ENCODE data around the genes NUDT16, RAB6B and SLCO2A1.

DNA sequence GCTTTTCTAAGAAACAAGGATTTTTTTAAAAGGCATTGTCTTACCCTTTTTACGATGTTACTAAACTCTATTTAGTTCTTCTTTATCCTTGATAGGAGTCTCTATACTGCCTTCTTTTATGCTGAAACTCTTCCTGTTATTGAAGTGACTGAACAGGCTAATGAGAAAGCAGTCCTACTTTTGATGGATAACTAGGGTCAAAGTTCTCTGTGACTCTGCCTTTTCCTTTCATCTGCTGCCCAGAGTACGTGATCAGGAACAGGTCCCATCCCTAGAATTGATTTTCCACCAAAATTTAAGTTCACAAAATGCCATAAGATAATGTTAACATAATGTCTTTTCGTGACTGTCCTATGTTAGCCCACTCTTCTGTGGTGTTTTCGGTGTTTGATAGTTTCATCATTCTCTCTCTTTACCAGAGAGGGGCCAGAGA, 50.2 kb upstream of the PLXND1 start:
- PRO-cap: no peak
- RAMPAGE, long total RNA: no peak
- RRBS: no CpG with 5 or more reads among the region's 4 CpGs

DNA sequence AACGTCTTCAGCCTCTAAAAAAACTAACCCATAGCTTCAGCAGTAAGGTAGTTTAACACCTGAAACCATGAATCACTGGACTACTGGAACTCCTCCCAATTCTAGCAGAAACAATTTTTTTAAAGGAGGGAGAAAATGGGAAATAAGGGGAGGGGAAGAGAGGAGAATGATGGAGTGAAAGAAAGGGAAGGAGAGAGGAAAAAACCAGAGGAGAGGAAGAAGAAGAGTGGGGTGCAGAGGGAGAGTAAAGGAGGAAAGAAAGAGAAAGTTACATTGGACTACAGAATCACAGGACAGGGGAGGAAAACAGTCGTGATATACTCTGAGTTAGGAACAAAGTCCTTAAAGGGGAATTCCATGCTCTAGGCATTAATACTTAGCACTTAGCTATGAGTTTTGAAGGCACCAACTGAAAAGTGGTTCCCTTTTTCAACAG, 67.9 kb upstream of the PLXND1 start:
- PRO-cap: no peak
- RAMPAGE, long total RNA: no peak
- RRBS: no CpG with 5 or more reads among the region's 2 CpGs

DNA sequence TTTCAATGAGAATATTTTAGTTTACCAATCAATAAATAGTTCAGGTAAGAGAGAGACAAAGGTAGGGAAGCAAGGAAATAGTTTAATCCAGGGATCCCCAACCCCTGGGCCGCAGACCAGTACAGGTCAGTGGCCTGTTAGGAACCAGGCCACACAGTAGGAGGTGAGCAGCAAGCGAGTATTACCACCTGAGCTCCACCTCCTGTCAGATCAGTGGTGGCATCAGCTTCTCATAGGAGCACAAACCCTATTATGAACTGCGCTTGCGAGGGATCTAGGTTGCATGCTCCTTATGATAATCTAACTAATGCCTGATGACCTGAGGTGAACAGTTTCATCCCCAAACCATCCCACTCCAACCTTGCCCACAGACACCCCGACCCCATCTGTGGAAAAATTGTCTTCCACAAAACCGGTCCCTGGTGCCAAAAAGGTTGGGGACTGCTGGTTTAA, 115.6 kb upstream of the PLXND1 start:
- PRO-cap: no peak
- RAMPAGE, long total RNA: no peak
- RRBS: no CpG with 5 or more reads among the region's 6 CpGs

- PRO-cap: no peak
- RAMPAGE, long total RNA: no peak
- RRBS: no CpG with 5 or more reads among the region's 2 CpGs
These were observed 17.6 kb downstream of the PIK3R4 start for GRCh38 chr3:130729009-130729486.

GRCh38 chr3:130841351-130841963, 52.4 kb upstream of the ATP2C1 start:
- PRO-cap: no peak
- RAMPAGE, long total RNA: no peak
- RRBS: no CpG with 5 or more reads among the region's 2 CpGs

DNA sequence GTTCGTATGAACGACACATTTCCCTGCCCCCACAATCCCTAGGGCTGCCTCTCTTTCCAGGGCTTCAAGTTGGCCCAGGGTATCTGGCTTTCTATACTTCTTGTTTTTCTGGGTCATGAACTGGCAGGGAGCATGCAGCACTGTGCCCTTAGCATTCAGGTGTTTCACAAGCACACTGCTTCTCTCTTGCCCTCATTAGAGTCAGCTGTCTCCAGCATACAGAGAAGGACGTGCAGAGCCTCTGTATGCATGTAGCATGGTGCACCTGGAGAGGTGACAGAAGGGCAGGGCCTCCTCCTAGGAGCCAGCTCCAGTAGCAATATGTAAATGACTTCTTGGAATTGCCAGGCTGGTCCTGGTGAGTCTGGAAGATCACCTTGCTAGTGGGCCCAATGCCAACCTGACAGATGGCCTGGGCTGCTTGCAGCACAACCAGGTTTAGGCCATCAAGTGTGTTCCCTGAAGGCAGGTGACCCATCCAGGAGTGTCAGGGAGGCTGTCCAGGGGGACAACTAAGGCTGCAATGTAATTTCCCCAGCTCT, 44.8 kb upstream of the ATP2C1 start:
- PRO-cap: no peak
- RAMPAGE, long total RNA: no peak
- RRBS: no CpG with 5 or more reads among the region's 3 CpGs

GRCh38 chr3:131331973-131332459, 49.6 kb upstream of the NUDT16 start:
- PRO-cap: no peak
- RAMPAGE, long total RNA: no peak
- RRBS: no CpG with 5 or more reads among the region's 8 CpGs

GRCh38 chr3:131381657-131382670, at the start of gene NUDT16:
Gene NUDT16 (plus strand): TSS chr3:131381774.
- PRO-cap: bidirectional peak, plus-strand start at chr3:131381794, minus-strand start at chr3:131381491
- RAMPAGE, long total RNA: no peak
- RRBS: 2% methylated on average over 18 of the region's 64 CpGs

GRCh38 chr3:131492931-131493395, 9.8 kb downstream of the MRPL3 start:
- PRO-cap: no peak
- RAMPAGE, long total RNA: no peak
- RRBS: no CpG with 5 or more reads among the region's 4 CpGs

DNA sequence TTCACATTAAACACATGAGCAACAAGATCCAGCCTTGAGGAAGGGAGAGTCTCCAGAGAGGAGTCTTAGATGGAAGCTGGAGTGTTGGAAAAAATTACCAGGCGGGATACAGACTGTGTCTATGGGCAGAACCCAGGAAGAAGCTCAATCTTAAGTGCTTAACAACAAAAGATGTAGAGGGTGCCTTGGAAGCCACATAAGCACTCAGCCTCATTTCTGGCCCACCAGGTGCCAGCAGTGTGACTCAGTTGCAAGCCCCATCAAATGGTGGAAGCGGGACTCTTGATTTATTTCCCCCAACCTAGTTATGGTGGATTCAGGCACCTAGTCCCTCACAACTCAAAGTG, 29.2 kb downstream of the ACP3 start:
- PRO-cap: no peak
- RAMPAGE, long total RNA: no peak
- RRBS: no CpG with 5 or more reads among the region's 2 CpGs

GRCh38 chr3:132382727-132383046, 34.6 kb upstream of the DNAJC13 start:
- PRO-cap: no peak
- RAMPAGE, long total RNA: no peak

GRCh38 chr3:132396987-132397244, 20.4 kb upstream of the DNAJC13 start:
- PRO-cap: no peak
- RAMPAGE, long total RNA: no peak
- RRBS: no CpG with 5 or more reads among the region's 5 CpGs

GRCh38 chr3:132417818-132418525, 670 bp downstream of the DNAJC13 start:
- PRO-cap: no peak
- RAMPAGE, long total RNA: no peak
- RRBS: no CpG with 5 or more reads among the region's 23 CpGs

DNA sequence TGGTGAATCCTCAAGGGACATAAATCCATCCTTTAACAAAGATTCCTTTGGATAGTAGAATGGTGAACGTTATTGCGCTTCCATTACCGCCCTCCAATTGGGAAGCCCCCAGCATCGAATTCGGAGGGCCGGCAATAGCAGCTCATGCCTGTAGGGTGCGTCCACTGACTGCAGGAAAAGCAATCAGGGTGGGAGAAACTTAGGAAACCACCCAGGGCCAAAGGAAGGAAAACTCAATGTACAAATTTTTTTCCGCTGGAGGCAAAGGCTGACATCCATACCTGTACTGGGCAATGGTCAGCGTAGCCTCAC, 331 bp downstream of the ACAD11 start:
- PRO-cap: unidirectional peak, plus-strand start at position 160 of the sequence
- RAMPAGE, long total RNA: no peak
- RRBS: no CpG with 5 or more reads among the region's 9 CpGs

DNA sequence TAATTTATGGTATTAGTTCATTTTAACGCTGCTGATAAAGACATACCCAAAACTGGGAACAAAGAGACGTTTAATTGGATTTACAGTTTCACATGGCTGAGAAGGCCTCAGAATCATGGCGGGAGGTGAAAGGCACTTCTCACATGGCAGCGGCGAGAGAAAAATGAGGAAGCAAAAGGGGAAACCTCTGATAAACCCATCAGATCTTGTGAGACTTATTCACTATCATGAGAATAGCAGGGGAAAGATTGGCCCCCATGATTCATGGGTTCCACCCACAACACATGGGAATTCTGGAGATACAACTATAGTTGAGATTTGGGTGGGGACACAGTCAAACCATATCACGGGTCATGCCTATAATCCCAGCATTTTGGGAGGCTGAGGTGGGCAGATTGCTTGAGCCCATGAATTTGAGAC, 61.8 kb downstream of the TMEM108 start:
- PRO-cap: no peak
- RAMPAGE, long total RNA: no peak
- RRBS: no CpG with 5 or more reads among the region's 6 CpGs

DNA sequence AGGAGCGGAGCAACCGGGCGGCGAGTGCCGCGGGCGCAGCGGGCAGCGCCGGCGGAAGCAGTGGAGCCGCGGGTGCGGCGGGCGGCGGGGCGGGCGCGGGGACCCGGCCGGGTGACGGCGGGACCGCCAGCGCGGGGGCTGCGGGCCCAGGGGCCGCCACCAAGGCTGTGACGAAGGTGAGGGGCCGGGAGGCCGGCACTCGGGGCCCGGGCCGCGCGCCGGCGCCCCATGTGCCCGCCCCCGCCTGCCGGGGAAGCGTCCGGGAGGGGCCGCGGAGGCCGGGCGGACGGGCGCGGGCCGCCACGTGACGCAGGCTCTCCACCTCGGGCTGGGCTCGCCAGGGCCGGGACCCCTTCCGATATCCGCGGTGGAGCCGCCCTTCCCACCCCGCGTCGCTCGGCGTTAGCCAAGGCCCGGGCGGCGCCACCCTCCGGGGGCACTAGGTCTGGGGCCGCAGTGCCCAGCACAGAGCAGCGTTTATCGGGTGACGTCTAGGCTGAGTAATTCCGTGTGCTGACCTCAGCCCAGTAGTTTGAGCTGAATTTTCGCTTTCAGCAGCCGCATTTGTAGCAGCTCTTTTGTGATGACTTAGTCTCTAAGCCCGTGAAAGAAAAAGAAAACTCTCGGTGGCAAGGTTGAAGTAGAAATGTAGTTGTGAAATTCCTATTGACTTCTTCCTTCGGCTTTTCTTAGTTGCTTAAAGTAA, 776 bp downstream of the CDV3 start:
- PRO-cap: bidirectional peak, plus-strand start at position 173 of the sequence, minus-strand start at position 172 of the sequence; bidirectional peak, plus-strand start at position 426 of the sequence, minus-strand start at position 441 of the sequence
- RAMPAGE, long total RNA: no peak
- RRBS: under 1% methylated on average over 51 of the region's 80 CpGs

DNA sequence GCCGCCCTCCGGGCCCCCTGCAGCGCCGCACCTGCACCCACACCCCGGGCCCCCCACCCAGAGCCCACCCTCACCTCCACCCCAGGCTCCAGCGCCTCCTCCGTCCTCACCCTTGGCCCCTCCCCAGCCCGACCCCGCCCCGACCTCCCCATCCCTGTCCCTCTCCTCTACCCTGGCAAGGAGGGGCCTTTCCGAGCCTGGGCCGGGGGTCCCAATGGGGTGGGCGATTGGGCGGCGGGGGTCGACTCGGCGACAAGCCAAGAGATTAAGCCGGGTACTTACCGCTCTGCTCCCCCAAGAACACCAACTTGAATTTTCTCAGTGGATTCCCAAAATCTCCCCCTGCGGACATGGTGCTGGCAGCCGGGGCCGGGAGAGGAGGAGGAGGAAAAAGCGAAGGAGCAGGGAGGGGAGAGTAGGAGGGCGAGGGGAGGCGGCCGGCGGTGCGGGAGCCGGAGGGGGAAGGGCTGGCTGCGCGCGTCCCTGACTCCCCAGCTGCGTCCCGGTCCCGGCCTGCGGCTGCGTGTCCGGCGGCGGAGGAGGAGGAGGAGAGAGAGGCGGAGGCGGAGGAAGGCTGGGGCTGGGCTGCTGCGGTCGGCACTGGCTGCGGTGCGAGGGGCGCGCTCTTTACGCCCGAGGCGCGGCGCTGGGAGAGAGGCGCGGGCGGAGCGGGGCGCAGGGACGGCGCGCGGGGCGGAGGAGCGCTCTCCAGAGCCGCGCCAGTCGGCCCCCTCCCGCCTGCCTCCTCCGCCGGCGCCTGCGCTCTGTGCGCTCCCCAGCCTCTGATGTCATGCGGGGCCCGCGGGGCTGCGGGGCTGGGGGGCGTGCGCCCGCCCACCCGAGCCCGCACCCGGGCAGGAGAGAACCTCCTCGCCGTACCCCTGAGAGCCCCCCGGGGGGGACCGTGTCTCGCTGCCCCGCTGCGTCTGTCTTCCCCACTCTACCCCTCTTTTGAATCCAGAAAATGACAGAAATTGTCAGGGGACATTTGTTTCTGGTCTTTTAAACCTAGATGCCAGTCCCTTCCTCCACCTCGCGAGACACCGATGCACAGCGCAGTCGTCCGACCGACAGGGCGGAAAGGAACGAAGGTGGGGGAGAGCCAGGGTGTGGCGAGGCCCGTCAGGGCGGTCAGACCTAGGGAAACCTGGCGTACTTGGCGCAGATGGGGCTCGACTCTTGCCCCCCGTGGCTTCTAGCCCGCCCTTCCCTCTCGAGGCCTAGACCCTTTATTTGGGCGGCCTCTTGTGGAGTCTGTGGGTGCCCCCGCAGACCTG, at the start of gene RAB6B:
Gene RAB6B, minus strand, starts transcription at position 768 of the 1,277 bp plus-strand sequence.
- PRO-cap: no peak
- RAMPAGE, long total RNA: no peak
- RRBS: 2% methylated on average over 37 of the region's 111 CpGs

- PRO-cap: no peak
- RAMPAGE, long total RNA: no peak
- RRBS: no CpG with 5 or more reads among the region's 6 CpGs
These were observed 61.5 kb upstream of the RAB6B start for GRCh38 chr3:133957113-133957674.

DNA sequence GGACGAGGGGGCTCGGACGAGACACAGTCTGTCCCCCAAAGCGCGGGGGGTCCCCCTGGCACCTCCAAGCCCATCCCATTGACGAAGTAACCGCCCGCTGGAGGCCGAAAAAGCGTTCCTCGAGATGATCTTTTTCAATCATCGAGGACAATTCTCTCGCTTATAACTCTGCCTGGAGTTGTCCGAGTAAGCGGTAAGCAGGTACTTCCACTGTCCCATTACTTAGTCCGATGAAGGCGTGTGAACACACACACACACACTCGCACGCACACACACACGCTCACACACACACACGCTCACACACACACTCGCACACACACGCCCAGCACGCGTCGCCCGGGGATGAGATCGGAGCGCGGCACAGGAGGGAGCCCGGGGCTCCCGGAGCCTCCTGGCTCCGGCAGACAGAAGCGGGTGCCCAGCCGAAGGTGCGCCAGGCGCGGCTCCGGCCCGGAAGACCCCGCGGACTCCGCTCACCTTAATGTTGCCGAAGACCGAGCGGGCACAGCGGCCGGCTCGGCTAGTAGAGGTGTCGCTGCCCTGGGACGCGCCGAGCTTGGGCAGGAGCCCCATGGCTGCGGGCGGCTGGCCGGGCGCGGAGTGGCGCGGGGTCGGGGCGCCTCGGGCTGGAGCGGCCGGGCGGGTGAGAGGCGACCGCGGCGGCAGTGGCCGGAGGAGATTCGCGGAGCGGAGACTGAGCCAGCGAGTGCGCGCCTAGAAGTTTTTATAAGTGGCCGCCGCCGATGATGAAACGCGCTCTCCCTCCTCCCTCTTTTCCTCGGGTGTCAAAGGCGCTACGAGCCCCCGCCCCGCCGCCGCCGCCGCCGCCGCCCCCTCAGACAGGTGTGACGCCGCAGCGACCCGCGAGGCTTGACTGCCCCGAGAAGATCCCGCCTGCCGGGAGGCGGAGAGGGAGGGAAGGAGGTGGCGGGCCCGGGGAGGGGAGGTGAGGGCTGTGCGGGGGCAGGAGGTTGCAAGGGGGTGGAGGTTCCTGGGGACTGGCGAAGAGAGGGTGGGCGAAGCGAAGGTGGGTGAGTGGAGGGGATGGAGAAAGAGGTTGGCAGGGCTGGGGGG, at the start of gene SLCO2A1:
Gene SLCO2A1, minus strand, starts transcription at position 696 of the 1,074 bp plus-strand sequence.
- PRO-cap: unidirectional peak, minus-strand start at position 696 of the sequence
- RAMPAGE, long total RNA: no peak
- RRBS: 2% methylated on average over 38 of the region's 108 CpGs

DNA sequence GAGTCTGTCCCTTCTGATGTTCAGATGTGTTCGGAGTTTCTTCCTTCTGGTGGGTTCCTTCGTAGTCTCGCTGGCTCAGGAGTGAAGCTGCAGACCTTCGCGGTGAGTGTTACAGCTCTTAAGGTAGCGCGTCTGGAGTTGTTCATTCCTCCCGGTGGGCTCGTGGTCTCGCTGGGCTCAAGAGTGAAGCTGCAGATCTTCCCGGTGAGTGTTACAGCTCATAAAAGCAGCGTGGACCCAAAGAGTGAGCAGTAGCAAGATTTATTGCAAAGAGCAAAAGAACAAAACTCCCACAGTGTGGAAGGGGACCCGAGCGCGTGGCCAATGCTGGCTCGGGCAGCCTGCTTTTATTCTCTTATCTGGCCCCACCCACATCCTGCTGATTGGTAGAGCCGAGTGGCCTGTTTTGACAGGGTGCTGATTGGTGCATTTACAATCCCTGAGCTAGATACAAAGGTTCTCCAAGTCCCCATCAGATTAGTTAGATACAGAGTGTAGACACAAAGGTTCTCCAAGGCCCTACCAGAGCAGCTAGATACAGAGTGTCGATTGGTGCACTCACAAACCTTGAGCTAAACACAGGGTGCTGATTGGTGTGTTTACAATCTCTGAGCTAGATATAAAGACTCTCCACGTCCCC, 39.9 kb upstream of the SLCO2A1 start:
- PRO-cap: no peak
- RAMPAGE, long total RNA: no peak
- RRBS: no CpG with 5 or more reads among the region's 19 CpGs

Data from lung (tissue), 4 donors.